Duodenum (tissue), 1 donor: ENCODE measurements around a stretch of chr20.

DNA sequence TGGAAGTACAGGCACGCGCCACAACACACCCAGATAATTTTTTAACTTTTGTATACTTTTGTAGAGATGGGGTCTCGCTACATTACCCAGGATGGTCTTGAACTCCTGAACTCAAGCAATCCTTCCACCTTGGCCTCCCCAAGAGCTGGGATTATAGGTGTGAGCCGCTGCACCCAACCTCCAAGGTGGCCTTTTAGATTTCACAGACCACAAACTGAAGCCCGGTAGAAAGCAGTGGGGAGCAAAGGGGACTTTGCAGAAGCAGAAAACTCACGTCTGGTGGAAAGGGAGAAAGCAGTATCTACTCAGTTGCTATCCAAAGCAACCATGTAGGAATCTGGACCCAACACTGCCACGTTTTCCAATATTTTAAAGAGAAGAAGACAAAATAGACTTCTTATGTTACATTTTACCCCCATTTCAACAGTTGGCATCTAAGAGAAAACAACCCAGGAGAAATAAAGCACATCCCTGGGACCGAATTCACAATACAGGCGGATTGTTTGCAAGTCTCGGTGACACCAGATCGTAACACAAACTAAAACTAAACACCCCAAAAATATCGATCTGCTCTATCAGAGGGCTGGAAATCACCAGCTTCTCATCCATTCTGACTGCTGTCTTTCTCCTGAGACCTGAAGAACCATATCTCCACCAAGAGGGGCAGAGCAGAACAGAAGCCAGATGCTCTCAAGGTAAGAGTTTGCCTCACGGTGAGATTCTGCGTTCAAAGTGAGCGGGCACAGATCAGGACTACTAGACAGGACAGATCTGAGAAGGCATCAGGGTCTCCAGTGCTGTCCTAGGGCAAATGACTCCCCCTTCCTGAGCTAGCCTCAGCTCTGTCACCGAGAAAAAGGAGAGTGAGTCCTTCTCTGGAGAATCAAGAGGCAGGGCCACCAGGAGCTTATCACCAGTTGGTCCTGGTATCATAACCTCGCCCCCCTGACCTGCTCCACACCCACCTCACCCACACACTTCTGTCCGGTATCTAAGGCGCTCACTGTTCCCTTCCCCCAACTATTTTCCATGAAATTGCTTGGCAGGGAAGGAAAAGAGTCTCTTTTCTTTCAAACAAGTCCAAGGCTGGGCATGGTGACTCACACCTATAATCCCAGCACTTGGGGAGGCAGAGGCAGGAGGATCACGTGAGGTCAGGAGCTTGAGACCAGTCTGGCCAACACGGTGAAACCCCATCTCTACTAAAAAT lies 78.0 kb downstream of the ZMYND8 start:
- PRO-cap: no peak

DNA sequence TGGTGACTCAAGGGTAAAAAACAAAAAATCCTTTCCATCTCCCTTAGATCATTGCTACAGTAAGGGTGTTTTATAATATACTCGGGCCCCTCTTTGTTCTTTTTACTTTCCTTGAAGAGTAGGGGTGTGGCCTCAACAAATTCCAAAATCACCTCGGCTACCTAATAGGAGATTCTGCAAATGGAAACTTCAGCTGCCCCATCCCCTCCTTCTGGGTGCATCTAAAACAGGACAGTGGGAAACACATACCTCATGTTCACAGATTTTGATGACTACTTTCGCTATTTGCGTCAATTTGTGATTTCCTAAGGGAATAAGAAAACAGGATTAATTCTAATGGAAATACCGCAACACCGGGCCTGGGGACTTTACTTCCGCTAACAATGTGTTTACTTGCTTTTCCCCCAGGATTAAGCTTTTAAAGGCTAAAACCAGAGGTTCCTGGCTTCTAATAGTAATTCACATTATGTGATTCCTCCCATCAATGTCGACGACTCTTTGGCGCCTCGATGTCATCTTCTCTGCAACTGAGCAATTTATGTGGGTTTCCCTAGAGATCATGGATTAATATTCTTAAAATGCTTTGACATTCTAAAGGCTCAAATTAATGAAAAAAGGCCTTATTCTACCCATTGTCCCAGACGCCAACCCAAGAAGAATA lies 69.4 kb downstream of the ZMYND8 start:
- PRO-cap: no peak

GRCh38 chr20:47383808-47384632 lies 27.5 kb upstream of the ZMYND8 start:
- PRO-cap: no peak

- PRO-cap: no peak
Measured at GRCh38 chr20:47468289-47468858, 33.3 kb upstream of the NCOA3 start.

GRCh38 chr20:47655512-47656242 lies 129.6 kb downstream of the SULF2 start:
- PRO-cap: no peak

DNA sequence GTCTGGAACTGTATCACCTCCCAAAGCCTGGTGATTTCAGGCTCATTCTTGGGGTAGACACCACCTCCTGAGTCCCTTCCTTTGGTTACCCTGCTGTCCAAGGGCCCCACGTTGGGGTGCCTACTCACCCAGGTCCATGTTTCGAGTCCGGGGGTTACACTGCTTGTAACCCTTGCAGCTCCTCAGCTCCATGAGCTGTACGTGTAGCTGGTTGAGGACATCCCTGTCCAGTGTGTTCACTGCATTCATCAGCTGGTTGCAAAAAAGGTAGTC lies 123.7 kb downstream of the SULF2 start:
- PRO-cap: no peak

- PRO-cap: no peak
Measured at GRCh38 chr20:47705050-47705780, 80.1 kb downstream of the SULF2 start.

- PRO-cap: no peak
Measured at GRCh38 chr20:48192237-48192644, 407.0 kb upstream of the SULF2 start.

DNA sequence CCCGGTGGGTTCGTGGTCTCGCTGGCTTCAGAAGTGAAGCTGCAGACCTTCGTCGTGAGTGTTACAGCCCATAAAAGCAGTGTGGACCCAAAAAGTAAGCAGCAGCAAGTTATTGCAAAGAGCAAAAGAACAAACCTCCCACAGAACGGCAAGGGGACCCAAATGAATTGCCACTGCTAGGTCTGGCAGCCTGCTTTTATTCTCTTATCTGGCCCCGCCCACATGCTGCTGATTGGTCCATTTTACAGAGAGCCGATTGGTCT lies 264.4 kb downstream of the PREX1 start:
- PRO-cap: no peak

DNA sequence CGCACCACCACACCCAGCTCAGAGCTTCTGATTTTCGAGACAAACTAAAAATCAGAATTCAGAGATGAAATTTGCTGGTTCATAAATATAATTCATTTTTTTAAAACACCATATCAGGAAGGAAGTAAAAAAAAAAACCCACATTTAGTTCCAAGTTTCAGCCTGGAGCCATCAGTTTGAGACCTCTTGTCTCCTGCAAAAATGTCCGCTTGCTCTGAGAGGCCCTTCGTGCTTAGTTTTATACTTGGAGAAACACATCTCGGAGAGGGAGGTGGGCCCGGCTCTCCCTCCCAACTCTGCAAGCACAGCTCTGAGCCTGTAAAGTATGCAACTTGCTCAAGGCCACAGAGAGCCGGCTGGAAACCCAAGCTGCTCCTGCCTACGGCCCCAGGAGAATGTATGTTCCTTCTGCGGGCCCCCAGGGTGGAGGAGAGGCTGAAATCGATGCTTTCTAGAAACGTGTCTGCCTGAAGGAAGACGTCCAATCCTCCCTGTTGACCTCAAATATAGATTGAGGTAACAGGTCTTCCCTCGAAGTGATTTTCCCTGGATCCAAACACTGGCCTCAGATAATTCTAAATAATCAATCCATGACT lies 205.4 kb downstream of the PREX1 start:
- PRO-cap: no peak

DNA sequence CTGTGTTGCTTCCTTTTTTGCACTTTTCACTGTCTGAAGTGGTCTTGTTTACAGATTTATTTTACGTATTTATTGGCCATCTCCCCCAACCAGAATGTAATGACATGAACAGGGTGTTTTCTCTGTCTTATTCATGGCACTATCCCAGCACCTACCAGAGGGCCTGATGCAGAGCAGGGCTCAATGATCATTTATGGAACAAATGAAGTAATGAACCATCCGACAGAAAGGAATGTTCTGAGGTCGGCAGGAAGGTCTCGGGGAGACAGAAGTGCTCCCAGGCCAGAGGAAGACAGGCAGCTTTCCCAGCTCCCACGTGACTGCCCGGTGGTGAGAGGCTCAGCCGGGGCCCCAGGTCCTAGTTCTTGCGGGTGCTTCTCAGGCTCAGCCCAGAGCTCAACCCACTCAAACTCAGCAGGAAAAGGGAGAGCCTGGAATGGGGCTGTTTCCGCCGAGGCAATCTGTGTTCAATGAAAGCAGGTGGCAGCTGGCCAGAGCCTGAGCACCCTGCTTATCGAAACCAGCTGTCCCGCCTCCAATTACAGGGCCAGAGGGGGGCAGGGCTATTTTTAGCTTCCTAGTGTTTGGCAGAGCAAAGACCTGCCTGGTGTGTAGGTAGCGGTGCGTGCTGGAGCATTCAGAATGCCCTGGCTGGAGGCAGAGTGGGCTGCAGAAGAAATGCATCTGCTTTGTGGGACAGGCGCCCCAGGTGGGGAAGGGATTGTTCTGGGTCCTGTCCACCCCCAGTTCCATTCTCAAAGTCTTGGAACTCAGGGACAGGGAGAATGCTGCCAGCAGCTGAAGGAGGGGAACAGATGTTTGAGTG lies 145.2 kb downstream of the PREX1 start:
- PRO-cap: unidirectional peak, minus-strand start at position 463 of the sequence

DNA sequence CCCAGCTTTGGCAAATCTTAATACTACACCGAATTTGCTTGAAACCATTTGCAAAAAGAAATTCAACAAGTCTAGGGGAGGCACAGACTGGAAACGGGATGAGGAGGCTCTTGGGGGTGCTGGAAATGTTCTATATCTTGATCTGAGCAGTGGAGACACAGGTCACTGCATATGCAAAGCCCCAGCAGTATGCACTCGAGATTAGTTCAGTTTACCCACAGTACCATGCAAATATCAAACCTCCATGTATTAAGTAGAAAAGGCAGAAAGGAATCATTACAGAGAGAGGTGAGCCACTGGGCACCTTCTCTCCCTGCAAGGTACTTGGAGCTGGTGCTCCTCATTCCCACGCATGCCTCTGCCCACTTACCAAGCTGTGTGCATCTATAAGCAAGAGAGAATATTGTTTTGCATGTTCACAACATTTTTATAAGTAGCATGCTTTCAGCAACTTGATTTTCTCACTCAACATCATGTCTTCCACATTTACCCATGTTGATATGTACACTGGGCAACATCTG lies 75.8 kb downstream of the PREX1 start:
- PRO-cap: no peak

DNA sequence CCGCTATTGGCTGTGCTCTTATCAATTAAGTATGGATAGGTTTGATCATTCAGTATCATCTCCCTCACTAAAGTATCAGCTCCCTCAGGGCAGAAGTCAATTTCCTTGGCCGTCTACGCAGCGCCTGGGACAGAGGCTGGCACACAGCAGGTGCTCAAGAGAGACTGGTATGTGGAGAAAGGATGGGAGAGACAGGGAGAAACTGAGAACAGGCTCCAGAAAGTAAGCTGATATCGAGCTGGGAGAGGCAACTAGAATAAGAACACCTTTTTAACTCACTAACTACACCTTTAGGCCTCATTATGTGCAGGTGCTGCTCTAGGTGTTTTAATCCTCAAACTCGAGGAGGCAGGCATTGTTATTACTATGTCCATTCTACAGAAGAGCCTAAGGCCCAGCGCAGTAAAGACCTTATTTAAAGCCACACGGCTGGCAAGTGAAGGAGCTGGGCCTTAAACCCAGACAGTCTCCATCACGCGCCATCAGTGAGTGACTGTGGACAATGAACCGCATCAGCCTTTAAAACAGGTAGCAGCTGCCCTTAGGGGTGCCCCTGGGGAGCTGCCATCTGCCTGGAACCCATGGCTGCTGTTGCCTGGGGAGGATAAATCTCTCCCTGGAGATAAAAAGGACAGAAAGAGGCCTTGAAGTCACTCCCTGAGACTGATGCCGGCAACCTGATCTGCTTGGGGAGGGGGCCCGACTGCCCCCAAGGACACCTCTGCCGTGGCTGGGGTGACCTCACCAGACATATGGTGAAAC lies 73.7 kb downstream of the PREX1 start:
- PRO-cap: no peak

DNA sequence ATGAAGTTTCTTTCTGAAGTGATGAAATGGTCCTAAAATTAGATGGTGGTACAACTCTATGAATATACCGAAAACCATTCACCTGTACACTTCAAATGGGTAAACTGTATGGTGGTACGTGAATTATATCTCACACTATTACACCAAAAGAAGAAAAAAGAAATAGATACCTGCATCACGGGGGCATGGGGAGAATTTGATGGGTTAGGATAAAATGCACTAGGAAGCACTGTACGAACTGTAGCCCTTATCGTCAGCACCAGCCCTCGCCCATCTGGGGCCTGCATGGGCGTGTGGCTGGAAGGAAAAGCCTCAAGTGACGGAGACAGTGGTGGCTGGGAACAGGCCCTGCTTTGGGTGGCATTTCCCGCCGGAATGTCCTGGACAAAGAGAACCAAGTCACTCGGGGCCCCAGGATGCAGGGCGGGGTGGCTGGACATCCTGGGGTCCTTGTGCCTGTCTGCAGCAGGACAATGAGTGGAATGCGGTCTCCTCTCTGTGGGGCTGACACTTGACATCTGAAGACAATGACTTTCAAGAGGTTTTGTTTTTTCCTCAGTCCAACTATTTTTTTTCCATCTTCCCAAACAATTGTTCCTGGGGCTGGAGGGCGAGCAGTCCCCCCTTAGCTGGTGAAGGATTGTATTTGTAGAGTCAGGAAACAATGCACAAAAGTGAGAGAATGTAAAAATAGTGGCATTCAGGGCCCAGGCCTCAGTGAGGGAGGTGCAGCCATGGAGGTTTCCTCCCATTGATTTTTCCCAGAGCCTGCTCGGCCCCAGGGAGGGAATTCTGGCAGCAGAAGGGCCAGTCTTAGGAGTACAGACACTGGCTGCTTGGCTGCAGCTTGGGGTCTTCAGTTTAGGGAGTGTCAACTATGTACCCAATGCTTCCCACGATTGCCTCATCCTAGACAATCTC lies 64.5 kb downstream of the PREX1 start:
- PRO-cap: no peak

DNA sequence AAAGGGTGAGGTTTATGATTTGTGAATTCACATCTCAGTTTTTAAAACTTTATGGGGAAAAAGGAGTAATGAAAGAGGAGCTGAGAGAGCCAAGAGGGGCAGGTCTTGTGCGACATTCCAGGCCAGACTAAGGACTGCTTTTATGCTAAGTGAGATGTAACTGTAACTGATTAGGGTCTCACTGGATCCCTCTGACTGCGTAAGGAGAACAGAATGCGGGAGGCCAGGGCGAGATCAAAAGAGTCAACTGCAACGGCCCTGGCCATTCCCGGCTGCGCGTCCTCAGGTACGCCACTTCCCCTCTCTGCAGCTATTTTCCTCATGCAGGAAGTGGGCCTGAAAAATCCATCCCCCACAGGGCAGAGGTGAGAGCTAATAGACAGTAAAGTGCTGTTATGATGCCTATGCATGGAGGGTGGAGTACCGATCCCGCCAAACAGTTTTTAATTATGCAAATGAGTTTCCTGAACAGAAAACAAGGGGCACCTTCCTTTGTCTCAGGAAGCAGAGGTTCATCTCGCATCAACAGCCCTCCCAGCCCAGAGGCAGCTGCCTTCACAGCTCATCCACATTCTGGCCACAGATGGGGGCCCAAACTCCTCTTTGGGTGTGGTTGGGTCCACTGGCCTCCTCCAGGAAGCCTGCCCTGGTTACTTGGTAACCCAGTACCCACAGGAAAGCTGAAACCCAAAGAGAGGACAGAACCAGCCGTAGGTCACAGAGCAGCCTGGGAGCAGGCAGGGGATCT lies 9.3 kb downstream of the PREX1 start:
- PRO-cap: no peak

GRCh38 chr20:48931676-48931996 lies 10.1 kb downstream of the ARFGEF2 start:
- PRO-cap: no peak

DNA sequence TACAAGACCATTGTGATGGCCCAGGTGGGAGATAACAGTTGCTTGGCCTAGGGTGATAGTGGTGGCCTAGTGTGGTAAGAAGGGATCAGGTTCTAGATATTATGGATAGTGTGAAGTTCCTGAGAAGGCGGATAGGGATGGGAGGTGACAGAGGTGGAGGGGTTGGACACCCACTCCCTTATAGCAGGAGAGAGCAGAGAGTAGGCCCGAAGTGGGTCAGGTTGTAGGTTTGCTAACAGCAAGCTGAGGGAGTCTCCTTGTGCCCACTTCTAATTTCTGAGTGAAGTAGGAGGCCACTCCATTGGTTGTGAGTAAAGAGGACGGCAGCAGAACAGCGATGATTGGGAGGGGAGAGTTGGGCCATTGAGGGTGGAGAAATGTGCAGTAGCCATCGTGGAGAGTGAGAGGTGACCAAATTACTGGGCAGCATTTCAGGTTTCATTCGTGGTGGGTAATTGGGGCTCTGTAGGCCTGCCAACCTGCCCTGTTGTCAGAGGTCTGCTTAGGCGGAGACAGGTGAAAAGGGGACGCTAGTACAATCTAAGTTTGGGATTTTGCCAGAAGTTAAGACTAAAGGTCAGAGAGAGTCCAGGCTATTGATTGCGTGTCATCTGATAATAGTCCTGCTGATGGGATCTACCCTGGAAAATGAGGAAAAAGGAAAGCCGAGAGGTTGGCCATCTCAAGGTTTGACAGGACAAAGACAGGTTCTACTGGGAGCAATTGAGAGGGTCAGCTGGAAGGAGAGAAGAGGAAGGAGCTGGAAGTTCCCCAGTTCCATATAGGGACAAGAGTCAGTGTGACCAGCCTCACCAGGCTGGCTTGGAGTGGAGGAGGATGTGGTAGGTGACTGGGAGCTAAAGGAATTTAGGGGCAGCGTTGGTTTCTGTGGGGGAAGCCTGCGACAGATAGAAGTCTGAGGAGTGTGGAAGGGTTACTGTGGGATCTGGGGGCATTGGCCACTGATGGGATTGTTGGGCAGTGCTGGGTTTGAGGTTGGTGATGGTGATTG lies 10.8 kb downstream of the ARFGEF2 start:
- PRO-cap: no peak

GRCh38 chr20:48965212-48966276 lies 44.0 kb downstream of the ARFGEF2 start:
- PRO-cap: no peak

GRCh38 chr20:48985016-48985580 lies 61.0 kb upstream of the CSE1L start:
- PRO-cap: no peak

DNA sequence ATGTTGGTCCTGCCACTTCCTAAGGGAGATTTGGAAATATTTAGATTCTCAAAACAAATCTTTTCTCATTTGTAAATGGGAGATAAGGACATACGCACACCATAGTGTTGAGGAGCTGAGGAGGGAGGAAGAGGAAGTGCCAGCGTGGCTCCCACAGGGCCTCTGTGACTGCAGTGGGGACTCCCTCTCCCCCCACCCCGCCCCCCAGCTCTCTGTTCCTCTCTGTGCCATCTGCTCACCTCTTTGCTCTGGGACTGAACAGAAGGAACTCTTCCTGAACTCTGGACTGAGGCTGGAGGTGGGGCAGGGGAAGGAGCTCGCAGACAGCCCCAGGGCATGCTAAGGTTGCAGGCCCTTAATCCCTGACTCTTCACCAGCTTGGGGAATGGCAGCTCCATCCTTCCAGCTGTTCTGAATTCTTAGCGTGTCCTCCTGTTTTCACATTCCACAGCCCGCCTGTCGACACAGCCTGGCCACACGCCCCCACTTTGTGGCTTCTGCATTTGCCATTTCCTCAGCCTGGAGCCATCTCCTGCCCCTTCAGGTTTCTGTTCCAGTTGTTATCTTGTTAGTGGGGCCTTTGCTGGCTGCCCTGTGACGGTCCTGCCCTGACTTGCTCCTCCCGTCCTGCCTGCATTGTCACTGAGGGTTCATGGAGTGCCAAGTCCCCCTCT lies 11.5 kb downstream of the DDX27 start:
- PRO-cap: bidirectional peak, plus-strand start at position 286 of the sequence, minus-strand start at position 256 of the sequence